GM23248 (cell line): ENCODE measurements around the genes ZNF296, EXOC3L2, RTN2, VASP and GPR4.

- RAMPAGE, long total RNA, result no peak
Measured at GRCh38 chr19:45021834-45022572, 16.8 kb upstream of the CLASRP start.

DNA sequence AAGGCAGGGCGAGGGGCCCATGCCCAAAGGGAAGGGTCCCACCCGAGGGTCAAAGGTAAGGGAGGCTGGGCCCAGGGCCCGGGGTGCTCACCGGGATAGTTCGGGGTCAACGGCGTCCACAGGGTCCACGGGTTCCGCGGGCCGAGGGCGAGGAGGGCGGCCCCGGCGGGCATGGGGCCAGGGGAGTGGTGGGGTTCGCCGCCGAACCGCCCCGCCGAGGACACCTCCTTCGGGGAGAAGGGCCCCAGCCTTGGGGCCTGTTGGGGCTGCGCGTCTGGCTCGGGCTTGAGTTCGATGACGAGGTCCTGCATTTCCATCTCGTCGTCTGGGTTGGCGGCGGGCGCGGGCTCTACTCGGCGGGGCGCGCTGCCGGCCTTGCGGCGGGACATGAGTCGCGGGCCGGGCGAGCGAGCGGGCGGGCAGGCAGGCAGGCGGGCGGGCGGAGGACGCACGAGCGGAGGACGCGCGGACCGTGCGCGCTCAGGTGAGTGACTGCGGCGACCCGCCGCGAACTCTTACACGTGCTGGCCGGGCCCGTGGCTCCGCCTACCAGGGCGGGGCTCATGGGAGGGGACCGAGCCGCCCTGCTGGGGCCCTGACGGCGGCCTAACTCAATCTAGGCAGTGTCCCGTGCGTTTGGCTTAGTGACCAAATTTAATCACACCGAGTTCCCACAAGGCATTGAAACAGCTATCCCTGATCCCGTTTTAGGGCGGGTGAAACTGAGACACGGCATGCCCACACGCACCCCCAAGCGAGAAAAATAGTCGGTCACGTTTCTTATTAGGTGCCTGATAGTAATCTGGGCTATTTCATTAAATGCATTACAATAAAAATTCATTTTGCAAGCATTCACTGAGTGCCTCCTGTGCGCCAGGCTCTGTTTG lies at the start of gene ZNF296:
Gene ZNF296 (minus strand): TSS at position 494 of the 887 bp plus-strand sequence.
- RAMPAGE, long total RNA, result no peak

GRCh38 chr19:45097852-45099127 lies 5.3 kb downstream of the PPP1R37 start:
- RAMPAGE, long total RNA, result no peak

GRCh38 chr19:45099496-45100751 lies 6.9 kb downstream of the PPP1R37 start:
- RAMPAGE, long total RNA, result no peak

GRCh38 chr19:45103043-45103436 lies 10.1 kb downstream of the PPP1R37 start:
- RAMPAGE, long total RNA, result no peak

DNA sequence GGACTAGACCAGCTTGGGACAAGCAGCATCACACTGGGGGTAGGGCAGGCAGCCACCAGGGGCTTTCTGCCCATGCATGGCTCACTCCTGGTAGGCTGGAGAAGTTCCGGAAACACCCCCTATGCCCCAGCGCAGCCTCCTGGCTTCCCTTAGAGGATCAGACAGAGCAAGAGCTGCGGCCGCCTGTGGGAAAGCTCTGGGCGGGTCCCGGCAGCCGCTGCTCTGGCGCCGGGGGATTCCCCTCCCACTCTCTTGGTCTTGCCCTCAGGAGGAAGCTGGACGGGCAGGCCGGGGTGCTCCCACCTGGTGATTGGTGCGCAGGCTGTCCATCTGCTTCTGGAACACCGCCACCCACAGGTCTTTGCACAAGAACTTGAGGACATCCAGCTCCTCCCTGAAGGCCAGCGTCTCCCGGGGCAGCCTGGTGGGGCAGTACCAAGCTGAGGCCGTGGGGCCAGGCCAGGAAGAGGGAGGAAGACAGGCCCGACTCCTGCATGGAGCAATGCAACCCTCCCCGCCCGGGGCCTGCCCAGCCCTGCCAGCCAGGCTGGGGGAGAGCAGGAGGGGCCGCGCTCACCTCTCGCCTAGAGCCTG lies 3.9 kb upstream of the NKPD1 start:
- RAMPAGE, long total RNA, result no peak

- RAMPAGE, long total RNA, result no peak
Measured at GRCh38 chr19:45245079-45245761, at the start of gene EXOC3L2. Gene EXOC3L2 (minus strand): TSS chr19:45245407.

DNA sequence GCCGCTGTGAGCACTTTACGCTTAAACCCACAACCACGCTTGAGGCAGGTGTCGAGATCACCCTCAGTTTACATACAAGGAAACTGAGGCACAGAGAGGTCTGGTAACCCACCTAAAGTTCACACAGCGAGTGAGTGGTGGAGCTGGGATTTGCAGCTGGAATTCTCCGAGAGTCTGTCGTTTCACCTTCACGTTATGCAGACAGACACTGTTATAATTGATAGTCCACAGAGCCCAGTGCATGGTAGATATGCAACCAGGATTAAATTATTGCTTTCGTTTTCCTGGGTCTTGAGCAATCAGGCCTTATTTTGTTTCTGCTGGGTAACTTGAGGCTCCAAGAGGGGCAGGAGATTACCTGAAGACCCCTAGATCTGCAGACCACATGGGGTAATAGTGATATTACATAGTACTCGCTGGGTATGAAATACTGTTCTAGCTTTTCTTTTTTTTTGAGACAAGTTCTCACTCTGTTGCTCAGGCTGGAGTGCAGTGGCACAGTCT lies 19.1 kb downstream of the MARK4 start:
- RAMPAGE, long total RNA, result no peak

GRCh38 chr19:45304628-45305353 lies 17.9 kb downstream of the CKM start:
- RAMPAGE, long total RNA, result no peak

DNA sequence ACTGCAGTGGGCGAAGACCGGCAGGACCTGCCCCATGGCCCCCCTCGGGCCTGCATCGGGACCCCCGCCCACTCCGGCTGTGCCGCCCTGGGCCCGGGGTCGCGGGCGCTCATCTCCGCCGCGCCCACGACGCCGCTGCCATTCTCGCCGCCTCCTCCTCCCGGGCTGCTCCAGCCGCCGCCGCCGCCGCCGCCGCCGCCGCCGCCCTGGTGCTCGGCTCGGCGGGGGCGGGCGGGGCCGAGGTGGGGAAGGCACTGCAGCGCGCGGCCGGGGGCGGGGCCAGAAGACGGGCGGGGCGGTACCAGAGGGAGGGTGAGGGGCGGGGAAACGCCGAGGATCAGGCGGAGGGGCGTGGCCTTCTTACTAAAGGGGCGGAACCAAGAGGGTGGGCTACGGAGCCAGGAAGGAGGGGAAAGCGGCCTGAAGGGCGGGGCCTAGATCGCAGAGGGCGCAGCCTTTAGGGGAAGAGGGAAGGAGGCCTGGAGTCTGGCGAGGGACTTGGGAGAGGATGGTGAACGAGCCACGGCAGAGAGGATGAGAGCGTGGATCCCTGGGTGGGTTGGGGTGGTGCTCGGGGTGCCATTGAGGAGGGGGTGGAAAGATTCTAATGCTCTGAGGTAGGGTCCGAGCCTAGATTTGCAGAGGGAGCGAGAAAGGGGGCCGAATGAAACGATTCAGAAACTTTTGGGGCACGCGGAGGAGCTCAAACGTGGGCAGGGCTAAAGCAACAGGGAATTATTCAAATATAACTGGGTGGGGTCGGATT lies at the start of gene RTN2:
Gene RTN2 (minus strand): TSS at position 258 of the 766 bp plus-strand sequence.
- RAMPAGE, long total RNA, result start-site peak on the plus strand centred at position 475 of the sequence, 30 bp wide, 5 and 9 reads in 2 replicates

DNA sequence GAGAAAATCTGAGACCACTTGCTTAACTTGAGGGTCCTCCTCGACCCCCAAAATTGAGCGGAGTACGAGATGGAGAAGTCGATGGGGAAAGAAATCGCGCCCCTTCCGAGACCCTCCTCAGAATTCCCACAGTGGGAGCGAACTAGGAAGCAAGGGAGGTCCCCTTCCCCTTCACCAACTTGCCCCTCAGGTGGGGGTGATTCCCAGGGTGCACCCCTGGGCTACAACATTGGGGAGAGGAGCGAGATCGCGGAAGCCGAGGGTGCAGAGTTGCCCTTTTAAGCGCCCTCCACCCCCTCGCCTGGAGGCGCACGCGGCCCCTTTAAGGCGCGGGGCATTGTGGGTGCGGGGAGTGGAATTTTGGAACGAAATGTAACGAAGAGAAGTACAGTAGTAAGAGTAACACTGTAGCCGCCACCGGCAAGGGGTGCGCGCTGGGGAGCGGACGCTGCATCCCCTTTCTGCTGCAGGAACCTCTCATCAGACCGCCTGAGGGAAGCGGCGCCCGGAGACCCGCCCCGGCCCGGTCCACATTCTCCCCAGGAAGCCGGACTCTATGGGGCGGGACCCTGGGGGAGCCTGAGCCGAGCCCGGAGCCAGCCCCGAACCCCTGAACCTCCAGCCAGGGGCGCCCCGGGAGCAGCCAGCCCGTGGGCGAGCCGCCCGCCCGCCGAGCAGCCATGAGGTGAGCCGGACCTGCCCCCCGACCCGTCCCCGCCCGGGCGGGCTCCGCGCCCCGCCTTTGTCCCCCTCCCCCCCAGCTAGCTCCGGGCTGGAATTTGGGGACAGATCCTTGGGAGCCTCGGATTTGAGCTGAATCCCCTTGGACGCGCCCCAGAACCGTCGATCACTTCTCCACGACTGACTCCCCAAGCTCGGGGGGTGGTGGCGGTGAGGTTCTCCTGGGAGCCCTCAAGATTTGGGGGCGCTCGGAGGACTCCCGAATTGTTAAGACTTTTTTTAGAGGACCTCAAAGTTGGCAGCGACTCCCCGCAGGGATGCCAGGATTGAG lies at the start of gene VASP:
Gene VASP (plus strand): TSS at position 388 of the 1,012 bp plus-strand sequence.
- RAMPAGE, long total RNA, result start-site peak on the plus strand centred at position 401 of the sequence, 40 bp wide, 240 and 155 reads in 2 replicates

- RAMPAGE, long total RNA, result no peak
Measured at GRCh38 chr19:45509197-45509706, 2.0 kb downstream of the VASP start.

DNA sequence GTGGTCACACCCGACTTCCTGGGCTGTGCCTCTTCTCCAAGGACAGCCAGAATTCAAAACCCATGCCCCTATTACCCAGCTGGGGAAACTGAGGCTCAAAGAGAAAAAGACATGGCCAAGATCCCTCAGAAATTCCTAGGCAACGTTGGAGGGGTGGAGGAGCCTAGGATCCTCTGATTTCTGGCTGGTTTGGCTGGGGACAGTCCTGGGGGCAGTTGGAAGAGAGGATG lies 2.3 kb downstream of the VASP start:
- RAMPAGE, long total RNA, result no peak

GRCh38 chr19:45509937-45510516 lies 2.7 kb downstream of the VASP start:
- RAMPAGE, long total RNA, result no peak

DNA sequence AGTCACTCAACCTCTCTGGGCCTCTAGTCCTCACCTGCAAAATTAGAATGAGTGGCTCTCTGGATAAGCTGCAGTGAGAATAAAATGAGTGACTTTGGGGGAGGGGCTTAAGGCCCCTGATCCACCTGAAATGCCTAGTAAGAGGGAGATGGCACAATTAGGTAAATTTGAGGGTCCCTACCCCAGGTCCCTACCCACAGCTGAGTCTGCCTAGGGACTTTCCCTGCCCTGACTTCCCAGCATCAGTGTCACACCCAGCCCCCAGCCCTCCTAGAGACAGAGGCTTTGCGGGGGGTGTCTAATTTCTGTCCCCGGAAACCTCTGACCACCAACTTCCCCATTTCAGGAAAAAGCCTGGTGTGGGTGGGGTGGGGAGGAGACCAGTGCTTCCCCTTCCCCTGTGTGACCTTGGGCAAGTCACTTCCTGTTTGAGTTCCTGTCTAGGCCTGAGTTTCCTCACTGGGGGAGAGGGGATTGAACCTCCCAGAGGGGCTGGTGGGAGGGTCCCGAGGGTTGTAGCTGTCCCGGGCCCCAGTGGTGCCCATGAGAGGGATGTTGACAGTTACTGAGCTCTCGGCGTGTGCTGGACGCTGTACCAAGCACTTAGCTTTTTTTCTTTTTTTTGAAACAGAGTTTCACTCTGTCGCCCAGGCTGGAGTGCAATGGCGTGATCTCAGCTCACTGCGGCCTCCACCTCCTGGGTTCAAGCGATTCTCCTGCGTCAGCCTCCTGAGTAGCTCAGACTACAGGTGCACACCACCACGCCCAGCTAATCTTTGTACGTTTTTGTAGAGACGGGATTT lies 7.9 kb downstream of the VASP start:
- RAMPAGE, long total RNA, result no peak

- RAMPAGE, long total RNA, result no peak
Measured at GRCh38 chr19:45528680-45529446, 21.6 kb downstream of the VASP start.

- RAMPAGE, long total RNA, result no peak
Measured at GRCh38 chr19:45548088-45548814, 36.4 kb downstream of the OPA3 start.

- RAMPAGE, long total RNA, result no peak
Measured at GRCh38 chr19:45600812-45601992, 810 bp downstream of the GPR4 start.

GRCh38 chr19:45601993-45602512 lies at the start of gene GPR4:
Gene GPR4 (minus strand): TSS chr19:45602212.
- RAMPAGE, long total RNA, result no peak

GRCh38 chr19:45687307-45687799 lies 4.4 kb downstream of the SNRPD2 start:
- RAMPAGE, long total RNA, result no peak